H4 (cell line): Measurements from ENCODE around the gene CCDC89.

- RAMPAGE, long total RNA: no peak
These were observed 51.8 kb downstream of the RAB30 start for GRCh38 chr11:83019804-83020363.

DNA sequence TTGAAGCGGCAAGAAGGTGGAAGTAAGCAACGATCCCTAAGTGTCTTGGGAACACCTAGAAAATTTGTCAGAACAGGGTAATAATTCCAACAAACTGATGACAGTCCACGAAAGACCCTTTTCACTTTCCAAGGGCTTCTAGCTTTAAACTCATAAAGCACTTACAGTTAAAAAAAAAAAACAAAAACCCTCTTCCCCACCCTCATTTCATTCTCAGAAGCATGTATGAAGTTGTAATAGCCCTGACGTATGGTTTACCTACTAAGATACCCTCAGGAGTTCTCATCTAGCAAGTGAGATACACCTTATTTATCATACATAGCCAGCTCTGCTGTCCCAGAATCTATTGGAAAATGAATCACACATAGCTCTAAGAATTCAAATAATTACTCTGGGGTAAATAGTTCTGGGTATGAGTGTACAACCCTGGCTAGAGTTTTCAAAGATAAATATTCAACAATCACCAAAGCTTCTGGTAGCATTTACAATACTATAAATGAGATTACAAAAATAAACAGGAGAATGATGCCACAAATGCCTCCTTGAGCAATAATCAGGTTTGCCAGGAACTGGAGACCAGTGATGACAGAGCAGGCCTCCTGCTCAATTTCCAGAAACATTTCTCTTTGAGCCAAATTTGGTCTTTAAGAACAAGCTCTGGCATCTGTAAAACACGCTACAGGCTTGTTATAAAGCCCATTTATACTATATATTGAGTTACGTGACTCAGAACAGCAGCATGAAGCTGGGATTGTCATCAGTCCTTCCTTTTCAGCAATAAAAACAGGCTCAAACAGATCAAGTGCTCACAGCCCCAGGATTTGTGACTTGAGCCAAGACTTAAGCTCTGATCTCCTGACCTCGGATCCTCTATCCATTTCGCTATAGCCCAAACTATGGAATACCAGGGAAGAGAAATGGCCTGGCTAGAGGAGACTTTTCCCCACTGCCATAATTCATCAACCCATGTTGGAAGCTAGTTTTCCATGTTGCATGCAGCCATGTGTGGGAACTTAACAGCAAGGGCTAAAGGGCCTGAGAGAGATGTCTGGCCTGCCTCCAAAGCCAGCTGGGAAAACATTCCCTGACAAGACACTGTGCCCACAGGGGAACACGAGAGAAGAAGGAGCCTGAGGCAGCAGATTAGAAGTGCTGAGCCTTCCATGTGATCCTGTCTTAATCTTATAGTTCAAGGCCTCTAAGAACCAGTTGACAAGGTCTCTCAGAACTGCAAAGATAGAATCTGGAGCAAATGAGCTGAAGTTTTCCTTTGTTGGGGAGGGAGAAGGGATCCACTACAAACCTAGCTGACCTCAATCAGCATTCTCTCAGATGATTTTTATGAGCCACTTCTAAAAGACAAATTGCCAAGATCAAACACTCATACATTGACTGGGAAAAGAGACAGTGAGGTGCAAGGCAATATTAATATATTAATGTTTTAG, 19.7 kb downstream of the RAB30 start:
- RAMPAGE, long total RNA: no peak

DNA sequence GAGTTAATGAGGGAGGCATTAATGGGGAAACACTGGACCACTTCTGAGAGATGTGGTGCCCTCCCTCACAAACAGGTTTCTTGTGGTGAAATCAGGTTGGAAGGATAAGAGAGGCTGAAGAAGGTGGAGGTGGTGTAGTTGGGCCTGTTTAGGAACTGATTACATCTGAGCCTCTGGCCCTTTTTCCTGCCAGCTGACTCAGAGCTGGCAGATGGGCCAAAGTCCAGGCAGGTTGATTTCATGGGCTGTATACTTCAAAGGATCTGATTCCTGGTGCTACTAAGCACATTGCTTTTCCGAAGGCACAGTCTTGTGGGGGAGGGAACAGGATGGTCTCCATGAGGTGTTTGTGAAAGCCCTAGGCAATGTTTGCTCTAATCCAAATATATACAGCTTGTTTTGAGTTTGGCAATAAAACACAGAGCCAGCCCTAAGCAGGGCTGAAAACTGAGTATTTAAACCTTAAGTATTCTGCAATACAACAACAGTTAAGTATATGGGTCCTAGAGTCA, 21.1 kb upstream of the RAB30 start:
- RAMPAGE, long total RNA: no peak

- RAMPAGE, long total RNA: no peak
These were observed 5.0 kb downstream of the PCF11 start for GRCh38 chr11:83161770-83162452.

DNA sequence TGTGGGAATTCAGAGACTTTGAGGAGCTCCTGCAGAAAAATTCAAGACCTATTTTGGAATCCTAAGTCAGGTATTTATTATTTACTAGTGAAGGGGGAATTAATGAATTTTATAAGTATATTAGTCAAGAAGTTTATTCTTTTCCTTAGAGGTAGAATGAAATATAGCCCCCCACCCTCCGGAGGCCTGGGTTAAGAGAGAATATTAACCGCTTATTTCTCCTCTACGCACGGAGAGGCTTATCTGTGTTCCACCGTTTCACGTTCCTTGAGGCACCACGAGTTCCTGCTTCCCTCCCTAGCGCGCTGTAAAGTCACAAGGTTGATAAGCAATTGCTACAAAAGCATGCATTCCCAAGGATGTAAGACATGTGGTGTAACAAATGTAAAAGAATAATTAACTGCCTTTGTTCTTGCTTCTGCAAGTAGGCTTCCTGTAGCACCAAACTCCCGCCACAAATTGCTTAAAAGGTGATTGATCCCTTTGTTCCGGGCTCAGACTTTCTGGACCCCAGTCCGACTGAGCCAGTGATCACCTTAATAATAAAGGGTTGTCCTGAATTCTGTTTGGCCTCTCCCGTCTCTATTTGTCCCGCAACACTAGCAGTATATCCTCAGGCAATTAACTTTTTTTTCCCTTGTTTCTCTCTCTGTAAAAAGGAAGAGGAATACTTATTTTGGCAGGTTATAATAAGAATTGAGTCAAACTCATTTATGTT, 1.5 kb upstream of the ANKRD42 start:
- RAMPAGE, long total RNA: no peak

DNA sequence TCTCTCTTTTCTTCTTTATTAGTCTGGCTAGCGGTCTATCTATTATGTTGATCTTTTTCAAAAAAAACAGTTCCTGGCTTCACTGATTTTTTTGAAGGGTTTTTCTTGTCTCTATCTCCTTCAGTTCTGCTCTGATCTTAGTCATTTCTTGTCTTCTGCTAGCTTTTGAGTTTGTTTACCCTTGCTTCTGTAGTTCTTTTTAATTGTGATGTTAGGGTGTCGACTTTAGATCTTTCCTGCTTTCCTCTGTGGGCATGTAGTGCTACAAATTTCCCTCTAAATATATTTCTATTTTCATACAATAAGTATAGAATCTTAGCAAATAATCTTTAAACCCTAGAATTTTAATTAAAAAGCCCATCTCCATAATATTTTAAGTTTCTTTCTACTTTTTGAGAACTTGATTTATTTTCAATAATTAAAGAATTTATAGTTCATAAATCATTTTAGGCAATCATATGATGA, 620.5 kb downstream of the DLG2 start:
- RAMPAGE, long total RNA: no peak

GRCh38 chr11:85685473-85686306, at the start of gene CCDC89:
TSS of gene CCDC89 (minus strand) at chr11:85686195.
- RAMPAGE, long total RNA: no peak

DNA sequence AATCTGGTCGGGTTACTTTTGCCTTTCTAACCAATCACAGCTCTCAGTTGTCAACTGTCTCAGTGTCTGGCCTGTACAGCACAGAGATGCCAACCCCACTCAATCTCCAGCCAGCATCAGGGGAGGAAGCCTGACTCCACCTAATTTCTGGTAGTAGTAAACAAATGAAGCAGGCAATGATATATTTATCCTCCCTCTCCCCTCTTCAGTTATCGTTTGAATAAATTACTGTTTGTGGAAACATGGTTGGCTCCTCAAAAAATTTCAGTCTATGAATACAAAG, 253 bp upstream of the CCDC89 start:
- RAMPAGE, long total RNA: no peak

DNA sequence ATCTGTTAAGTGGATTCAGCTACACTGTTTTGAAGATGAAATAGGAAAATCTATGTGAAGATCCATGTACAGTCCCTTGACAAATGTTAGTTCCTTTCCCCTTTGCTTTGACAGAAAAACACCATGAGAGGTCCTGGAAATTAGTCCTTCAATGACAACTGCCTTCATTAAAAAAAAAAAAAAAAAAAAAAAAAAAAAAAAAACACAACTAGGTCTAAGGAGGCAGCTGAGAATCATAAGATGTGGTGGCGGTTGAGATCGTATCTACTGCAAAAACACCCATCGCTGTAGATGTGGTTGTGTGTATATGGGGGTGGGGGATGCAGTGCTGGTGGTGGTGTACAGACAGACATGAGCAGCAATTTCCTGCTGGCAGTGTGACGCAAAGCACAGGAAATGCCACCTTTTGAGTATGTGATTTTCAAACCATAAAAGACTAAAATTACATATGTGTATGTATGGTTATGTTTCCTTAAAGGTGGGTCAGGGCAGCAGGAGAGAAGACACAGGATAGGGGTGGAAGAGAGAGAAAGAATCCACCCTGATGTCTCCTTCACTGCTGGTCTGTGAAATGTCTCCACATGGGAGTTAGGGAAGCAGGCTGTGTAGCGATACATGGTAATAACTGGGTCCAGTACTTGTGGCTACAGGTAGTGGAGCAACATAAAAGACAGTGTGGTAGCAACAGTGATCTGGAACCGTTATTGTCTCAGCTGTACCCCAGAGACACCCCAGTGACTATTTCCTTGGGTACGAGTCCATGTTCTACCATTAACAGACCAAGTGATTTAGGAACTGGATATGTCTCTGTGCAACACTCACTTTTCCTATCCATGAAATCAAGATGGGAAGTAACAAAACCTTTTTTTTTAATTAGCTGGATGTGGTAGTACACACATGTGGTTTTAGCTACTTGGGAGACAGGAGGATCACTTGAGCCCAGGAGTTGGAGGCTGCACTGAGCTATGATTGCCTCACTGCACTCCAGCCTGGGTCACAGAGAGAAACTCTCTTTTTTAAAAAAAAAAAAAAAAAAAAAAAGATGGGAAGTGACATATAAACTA, 57.9 kb downstream of the SYTL2 start:
- RAMPAGE, long total RNA: no peak

GRCh38 chr11:85774622-85775279, 36.2 kb downstream of the SYTL2 start:
- RAMPAGE, long total RNA: no peak

- RAMPAGE, long total RNA: no peak
These were observed 94.9 kb downstream of the PICALM start for GRCh38 chr11:85973853-85974478.

DNA sequence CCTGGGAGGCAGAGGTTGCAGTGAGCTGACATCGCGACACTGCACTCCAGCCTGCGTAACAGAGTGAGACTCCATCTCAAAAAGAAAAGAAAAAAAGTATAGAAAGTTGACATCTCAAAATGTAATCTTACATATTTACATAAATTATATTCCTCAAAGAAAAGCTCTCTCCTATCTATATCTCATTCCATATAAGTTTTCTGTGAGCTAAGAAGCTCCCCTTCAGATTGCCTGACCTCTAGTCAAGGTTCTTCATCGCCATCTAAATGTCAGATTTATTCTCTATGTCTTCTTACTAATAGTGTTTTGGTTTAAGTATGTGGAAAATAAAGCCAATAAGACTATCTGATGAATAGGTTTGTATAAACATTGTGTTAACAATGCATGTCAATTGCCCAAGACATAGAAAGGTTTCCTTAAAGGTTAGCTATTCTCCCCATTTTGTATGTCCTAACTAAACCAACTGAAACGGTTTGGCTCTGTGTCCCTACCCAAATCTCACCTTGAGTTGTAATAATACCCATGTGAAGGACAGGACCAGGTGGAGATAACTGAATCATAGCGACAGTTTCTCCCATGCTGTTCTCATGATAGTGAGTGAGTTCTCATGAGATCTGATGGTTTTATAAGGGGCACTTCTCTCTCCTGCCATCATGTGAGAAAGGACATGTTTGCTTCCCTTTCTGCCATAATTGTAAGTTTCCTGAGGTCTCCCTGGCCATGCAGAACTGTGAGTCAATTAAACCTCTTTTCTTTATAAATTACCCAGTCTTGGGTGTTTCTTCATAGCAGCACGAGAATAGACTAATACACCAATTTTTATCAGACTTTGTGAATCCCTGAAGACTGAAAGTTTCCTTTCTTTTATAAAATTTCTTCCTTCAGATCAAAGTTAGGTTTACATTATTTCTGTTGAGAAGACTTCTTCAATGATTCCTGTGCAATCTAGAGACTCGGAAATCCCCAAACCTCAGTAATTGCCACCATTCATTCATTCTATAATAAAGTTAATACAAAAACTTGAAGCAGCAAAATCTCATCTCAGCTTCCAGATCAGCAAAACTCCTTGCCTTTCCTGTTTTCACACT, 17.0 kb downstream of the PICALM start:
- RAMPAGE, long total RNA: no peak

GRCh38 chr11:86064176-86064936, 4.5 kb downstream of the PICALM start:
- RAMPAGE, long total RNA: no peak

GRCh38 chr11:86116227-86116932, 47.5 kb upstream of the PICALM start:
- RAMPAGE, long total RNA: no peak

DNA sequence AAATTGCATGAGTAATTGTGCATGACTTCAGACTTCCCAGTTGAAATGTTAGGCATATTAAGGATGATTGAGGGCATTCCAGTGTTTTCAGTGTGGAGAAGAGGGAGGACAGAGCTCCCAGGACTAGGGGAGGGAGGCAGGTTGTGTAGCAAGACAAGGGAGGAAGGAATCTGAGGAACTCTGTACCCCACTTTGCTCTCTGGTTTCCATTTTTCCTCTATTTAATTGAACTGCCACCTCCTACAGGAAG, 83.4 kb upstream of the PICALM start:
- RAMPAGE, long total RNA: no peak

DNA sequence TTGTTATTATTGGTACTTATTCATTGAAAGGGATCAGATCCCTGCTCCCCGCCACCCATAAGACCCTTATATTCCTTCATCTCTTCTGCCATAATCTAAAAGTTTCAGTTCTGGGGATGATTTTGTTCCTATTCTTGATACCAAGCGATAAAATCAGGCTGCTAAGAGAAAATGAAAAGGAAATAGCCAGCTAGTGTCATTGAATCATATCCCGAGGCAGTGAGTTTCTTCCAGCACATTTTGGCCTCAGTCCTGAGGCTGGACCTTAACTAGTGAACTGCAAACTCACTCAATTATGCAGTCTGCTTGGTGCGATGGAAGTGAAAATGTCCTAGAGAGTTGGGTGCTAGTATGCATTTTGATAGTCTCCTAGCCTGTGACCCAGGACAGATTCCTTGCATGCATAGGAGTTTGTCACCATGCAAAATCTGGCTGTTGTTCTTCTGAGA, 102.8 kb downstream of the CCDC81 start:
- RAMPAGE, long total RNA: no peak

DNA sequence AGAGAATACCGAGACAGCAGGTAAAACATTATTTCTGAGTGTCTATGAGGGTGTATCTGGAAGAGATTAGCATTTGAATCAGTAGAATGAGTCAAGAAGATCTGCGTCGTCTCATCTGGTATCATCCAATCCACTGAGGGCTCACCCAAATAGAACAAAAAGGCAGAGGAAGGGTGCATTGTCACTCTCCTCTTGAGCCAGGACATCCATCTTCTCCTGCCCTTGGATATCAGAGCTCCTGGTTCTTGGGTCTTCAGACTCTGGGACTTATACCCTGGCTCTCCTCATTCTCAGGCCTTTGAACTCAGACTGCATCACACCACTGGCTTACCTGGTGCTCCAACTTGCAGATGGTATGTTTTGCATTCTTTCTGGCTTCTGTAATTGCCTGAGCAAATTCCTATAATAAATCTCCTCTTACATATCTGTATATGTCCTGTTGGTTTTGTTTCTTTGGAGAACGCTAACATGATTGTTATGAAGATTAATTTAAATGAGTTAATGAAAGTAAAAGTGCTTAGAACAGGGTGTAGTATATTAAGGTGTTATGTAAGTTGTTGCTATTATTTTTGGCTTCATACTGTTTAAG, 177.2 kb upstream of the PRSS23 start:
- RAMPAGE, long total RNA: no peak

GRCh38 chr11:86812077-86812316, 11.7 kb downstream of the PRSS23 start:
- RAMPAGE, long total RNA: no peak

- RAMPAGE, long total RNA: no peak
These were observed 15.9 kb downstream of the PRSS23 start for GRCh38 chr11:86816147-86816775.

DNA sequence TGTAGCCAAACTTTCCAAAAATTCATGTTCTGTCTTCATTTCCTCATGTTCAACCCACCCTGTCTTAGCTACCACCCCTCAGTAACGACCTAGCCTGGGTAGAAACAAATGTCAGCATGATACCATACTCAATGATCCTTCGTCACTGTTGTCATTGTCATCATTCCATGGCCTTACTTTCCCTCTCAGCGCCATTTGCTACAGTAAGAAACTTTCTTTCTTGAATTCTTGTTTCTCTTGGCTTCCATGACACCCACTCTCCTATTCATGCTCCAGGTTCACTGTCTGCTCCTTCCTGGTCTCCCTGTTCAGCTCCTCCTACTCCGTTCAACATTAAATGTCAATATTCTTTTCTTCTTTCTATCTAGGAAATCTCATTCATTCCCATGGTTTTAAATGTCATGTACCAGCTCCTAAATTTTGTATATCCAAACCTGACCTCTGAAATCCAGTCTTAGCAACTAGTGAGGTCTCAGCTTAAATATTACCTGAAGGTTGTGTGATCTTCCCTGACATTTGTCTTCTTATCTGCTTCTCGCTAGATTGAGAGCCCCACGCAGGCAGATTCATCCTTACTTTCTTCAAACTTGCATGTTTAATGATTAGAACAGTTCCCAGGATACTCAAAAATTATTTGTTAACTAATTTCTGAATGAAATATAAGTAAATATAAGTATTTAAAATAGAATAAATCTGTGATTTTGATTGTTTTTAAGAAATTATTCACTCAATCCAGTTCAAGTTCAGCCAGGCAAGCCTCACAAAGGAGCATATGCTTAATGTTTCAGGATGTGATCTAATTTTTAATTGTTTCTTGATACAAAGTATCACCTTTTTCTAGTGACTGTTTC, 34.2 kb downstream of the FZD4 start:
- RAMPAGE, long total RNA: no peak